Ovary (tissue), 7 donors: ENCODE measurements around the genes CDK13, UBE2D4 and NUDCD3.

- PRO-cap, 7 experiments = no peak in any of the 7 experiments
- RAMPAGE, long total RNA, 2 experiments = no peak in any of the 2 experiments
Measured at GRCh38 chr7:39690146-39690657, 66.8 kb downstream of the RALA start.

DNA sequence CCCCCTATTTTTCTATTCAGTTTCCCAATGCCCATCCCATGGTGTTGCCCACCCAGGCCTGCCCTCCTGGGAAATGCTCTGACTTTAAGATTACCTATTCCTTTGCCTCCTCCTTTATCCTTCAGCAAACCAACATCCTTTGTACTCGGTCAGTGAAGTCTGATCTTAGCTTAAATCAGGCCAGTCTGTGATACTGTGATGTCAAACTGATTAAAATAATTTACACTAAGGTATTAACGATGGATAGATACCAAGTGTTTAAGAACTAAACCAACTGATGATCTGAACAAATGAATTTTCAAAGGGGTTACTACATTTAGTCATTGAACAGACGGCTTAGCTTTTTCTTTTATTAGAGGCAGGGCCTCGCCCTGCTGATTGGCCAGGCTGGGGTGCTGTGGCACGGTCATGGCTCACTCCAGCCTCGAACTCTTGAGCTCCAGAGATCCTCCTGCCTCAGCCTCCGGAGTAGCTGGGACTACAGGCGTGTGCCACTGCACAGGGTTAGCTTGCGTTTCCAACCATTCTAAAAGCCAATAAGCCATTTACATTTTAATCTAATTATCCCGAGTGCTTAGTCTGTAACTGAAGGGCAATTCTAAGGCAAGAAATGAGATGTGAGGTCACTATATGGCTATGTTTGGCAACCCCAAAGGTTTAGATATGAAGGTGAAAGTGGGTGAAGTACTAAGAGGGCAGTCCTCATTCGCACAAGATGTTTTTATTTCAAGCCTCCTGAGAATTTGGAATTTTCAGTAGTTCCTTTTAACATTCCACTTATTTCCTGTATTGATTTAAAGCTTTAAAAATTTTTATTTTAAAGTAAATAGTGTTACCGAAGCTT, 1.7 kb upstream of the CDK13 start:
- PRO-cap, 7 experiments = no peak in any of the 7 experiments
- RAMPAGE, long total RNA, 2 experiments = no peak in any of the 2 experiments

GRCh38 chr7:39949970-39950425, at the start of gene CDK13:
TSS of gene CDK13 (plus strand) at chr7:39950256.
- PRO-cap, 7 experiments = peak in 6 of 7 experiments; most common plus-strand start chr7:39950362 (in 4); most common minus-strand start chr7:39950208 (in 4)
- RAMPAGE, long total RNA, 2 experiments = no peak in any of the 2 experiments

DNA sequence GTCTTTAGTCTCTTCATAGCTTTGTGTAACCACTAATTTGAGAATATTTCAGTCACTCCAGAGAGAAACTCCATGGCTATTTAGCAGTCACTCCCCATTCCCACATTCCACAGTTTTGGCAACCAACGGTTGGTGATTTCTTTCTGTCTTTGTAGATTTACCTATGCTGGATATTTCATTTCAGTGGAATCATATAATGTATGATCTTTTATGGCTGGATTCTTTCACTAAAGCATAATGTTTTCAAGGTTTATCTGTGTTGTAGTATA, 22.3 kb downstream of the CDK13 start:
- PRO-cap, 7 experiments = no peak in any of the 7 experiments
- RAMPAGE, long total RNA, 2 experiments = no peak in any of the 2 experiments

DNA sequence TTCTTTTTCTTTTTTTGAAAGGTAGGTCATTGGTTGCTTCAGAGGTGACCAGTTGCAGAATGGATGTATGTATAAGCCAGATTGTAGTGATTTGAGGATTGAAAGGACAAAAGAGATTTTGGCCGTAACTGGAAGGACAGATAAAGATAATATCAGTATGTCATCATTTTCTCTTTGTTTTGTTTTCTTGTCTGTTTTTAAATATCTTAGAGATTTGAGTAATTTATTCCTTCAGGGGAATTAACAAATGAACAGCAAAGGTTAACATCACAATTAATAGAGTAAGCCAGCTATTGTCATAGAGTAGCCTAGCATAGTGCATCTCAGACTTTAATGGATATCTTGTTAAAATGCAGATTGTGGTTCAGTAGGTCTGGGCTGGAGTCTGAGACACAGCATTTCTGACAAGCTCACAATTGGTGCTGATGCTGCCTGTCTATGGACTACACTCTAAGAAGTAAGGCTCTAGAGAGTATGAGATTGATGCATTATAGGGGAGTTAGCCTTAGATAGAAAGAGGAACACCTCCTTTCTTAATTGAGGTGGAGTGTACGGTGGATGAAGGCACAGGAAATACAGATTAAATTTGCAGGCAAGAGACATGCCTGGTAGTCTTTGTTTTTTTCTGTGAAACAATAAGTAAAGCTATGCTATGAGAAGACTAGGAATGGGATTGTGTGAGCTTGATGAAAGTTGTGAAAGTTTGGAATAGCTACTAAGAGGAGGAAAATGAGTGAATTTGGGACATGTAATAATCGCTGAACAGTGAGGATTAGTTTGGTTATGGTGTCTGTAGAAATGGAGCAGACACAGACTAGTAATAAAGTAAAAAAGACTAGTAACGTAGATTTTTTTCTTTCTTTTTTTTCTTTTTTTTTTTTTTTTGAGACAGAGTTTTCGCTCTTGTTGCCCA, 28.5 kb downstream of the CDK13 start:
- PRO-cap, 7 experiments = no peak in any of the 7 experiments
- RAMPAGE, long total RNA, 2 experiments = no peak in any of the 2 experiments

DNA sequence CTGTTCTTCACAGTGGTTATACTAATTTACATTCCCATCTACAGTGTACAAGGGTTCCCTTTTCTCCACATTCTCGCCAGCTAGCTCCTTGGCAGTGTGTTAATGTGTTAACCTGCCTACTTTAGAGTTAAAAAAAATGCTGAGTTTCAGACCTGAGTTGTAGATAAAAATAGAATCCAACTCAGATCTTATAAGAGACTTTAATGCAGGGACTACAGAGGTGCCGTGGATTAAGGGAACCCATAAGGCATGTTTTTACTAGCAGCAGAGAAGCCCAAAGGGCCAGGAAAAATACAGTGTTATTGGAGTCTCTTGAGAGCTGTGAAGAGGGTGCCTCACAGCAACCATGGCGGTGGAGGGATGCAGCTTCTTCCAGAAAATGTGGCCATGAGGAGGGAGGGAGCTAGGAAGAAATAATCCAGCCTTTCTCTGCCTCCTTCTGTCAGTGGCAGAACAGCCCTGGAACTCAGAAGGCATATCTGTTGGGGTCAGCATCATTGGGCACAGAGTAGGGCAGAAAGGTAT, 35.6 kb downstream of the CDK13 start:
- PRO-cap, 7 experiments = no peak in any of the 7 experiments
- RAMPAGE, long total RNA, 2 experiments = no peak in any of the 2 experiments

GRCh38 chr7:40909724-40910414, 775.1 kb downstream of the SUGCT start:
- PRO-cap, 7 experiments = no peak in any of the 7 experiments
- RAMPAGE, long total RNA, 2 experiments = no peak in any of the 2 experiments

GRCh38 chr7:41698341-41699238, 4.3 kb downstream of the INHBA start:
- PRO-cap, 7 experiments = no peak in any of the 7 experiments
- RAMPAGE, long total RNA, 2 experiments = no peak in any of the 2 experiments

- PRO-cap, 7 experiments = peak in 2 of 7 experiments; most common minus-strand start chr7:41971857 (in 2)
- RAMPAGE, long total RNA, 2 experiments = no peak in any of the 2 experiments
Measured at GRCh38 chr7:41971684-41972088, 265.3 kb downstream of the GLI3 start.

DNA sequence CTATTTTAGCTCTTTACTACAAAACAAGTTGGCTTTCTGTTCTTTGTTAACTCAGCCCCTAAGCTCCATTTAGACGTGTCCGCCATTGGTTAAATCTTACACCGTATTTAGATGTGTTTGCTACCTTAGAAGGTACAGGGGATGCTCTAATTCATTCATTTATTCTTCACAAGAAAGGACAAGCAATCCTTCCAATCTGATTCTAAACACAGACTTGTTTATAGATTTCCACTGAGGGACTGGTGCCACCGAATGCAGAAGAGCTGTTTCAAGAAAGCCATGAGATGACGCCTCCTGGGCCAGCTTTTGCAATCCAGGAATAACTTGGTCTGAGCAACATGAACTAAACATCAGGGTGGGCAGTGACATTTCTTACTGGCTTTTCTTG, 186.6 kb downstream of the GLI3 start:
- PRO-cap, 7 experiments = peak in 5 of 7 experiments; most common plus-strand start position 263 of the sequence (in 5)
- RAMPAGE, long total RNA, 2 experiments = no peak in any of the 2 experiments

- PRO-cap, 7 experiments = peak in 1 of 7 experiments; most common plus-strand start chr7:42237008 (in 1); most common minus-strand start chr7:42237007 (in 1)
- RAMPAGE, long total RNA, 2 experiments = no peak in any of the 2 experiments
Measured at GRCh38 chr7:42236976-42237115, 163 bp downstream of the GLI3 start.

DNA sequence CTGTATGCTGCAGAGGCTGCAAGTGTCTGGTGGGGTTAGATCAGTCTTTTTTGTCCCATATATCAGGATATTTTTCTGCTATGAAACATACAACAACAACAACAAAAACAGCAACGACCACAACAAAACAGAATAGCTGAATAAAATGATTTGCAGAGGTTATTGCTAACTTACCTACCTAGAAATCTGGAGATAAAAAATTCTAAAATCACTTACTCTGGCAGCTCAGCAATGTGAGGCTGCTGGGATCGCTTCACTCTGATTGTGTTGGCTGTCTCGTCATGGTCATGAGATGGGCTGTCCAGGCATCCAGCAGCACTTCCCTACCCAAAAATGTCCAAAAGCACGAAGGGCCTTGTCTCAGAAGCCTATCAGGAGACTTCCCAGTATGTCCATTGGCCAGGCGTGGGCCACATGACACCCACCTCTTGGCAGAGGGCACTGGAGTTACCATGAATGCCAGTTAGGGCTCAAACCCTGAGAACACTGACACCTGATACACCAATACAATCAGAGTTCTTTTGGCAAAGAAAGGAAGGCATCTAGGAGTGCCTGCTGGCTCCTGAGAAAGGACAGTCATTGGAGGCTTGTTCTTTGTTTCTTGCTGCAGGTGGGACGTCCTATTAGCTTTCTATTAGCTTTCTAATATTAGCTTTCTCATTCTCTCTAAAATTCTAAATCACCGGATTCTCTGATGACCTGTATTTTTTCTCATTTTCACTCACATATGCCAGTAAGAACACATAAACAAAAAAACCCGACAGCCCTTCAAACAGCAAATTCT, 27.0 kb upstream of the GLI3 start:
- PRO-cap, 7 experiments = no peak in any of the 7 experiments
- RAMPAGE, long total RNA, 2 experiments = no peak in any of the 2 experiments

DNA sequence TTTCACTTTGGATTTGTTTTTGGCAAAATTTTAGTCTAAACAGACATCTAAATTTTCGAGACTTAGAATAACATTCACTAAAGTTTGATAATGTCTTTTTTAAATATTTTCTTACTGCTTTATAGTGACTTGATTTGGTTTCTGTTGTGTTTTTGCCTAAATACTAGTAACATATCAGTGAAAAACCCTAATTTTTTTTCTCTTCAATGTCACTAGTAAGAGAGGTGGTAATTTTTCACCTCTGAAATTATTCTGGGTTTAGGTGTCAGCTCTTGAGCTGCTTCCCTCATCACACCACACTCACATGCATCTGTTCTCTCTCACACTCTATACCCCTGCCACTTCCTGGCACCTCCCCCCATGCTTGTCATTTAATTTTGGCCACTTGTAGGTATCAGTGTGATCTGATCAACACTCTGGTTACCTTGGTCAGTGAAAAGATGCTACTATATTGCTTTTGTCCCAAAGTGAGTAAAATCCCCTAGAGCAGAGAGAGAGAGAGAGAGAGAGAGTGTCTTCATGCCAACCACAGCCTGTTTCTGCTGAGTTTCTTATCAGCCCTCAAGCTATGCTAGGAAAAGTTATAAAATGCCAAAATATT, 42.5 kb downstream of the STK17A start:
- PRO-cap, 7 experiments = no peak in any of the 7 experiments
- RAMPAGE, long total RNA, 2 experiments = no peak in any of the 2 experiments

DNA sequence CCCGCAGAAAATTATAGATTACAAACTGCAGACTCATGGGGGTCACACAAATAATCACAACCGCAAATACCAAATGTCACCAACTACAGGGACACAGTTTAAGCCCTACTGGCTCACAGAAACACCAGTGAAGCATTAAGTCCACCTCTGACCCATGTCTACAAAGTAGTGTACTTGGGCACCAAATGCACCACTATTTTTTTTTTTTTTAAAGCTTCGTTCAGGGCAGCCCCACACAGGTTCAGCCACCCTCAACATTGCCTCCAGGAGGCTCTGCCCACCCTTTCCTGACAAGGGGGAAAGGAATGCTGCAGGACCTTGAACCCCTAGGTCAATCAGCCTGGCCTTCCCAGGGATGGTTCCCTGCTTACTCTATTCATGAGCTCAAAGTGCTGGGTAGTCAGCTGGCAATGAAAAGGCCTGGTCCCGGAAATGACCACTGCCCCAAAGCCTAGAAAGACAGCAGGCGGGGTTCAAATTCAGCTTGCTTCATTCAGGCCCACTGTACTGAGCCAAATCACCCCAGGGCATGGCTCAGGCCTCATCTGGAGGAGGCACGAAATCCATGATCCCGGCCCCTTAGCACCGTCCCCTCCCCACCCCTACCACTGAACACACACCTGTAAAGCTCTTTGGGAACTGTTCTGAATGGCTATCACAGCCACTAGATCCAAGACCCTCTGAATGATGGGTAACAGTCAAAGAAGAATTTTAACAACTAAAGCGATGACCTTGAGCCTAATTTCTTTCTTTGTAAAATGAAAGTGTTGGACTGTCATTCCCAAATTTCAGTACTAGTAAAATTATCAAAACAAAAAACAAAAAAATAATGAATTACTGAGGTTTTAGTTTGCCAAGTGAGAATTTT, 1.2 kb downstream of the URGCP start:
- PRO-cap, 7 experiments = peak in 1 of 7 experiments; most common minus-strand start position 679 of the sequence (in 1)
- RAMPAGE, long total RNA, 2 experiments = no peak in any of the 2 experiments

GRCh38 chr7:43925876-43926975, at the start of gene UBE2D4:
TSS of gene UBE2D4 (plus strand) at chr7:43926436.
- PRO-cap, 7 experiments = peak in 7 of 7 experiments; most common plus-strand start chr7:43926785 (in 6); most common minus-strand start chr7:43926701 (in 7)
- RAMPAGE, long total RNA, 2 experiments = start-site peak on the minus strand in 1 of 2 experiments, at chr7:43926375-43926384 at its widest, 21 reads per replicate

DNA sequence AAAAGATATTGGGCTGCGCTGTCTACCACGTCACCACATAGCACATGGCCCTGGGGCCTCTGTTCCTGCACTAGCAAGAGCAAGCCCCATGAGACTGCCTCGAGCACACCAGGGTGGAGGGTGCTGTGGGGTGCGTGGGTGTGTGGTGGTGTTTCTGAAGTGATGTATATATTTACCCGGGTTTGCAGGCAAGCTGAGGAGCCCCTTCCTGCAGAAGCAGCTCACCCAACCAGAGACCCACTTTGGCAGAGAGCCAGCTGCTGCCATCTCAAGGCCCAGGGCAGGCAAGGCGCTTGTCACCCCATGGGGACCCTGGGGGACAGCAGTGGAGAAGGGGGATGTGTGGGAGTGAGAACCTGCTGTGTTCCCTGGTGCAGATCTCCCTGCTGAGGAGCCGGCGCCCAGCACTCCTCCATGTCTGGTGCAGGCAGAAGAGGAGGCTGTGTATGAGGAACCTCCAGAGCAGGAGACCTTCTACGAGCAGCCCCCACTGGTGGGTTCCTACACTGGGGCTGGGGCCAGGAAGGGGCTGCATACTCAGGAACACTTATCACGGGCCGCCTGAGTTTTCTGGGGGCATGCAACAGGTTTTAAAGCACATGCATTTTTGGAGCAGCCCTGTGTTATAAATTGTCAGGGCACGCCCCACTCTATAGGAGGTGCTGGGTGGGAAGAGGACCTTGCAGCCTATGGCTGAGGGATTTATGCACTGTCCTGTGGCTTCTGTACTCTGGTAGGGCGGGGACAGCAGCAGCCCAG, 6.0 kb downstream of the PGAM2 start:
- PRO-cap, 7 experiments = no peak in any of the 7 experiments
- RAMPAGE, long total RNA, 2 experiments = no peak in any of the 2 experiments

- PRO-cap, 7 experiments = no peak in any of the 7 experiments
- RAMPAGE, long total RNA, 2 experiments = no peak in any of the 2 experiments
Measured at GRCh38 chr7:44157293-44157639, 16.1 kb upstream of the MYL7 start.

GRCh38 chr7:44213153-44214074, 12.6 kb downstream of the YKT6 start:
- PRO-cap, 7 experiments = no peak in any of the 7 experiments
- RAMPAGE, long total RNA, 2 experiments = no peak in any of the 2 experiments

GRCh38 chr7:44486575-44486985, 3.9 kb downstream of the NUDCD3 start:
- PRO-cap, 7 experiments = no peak in any of the 7 experiments
- RAMPAGE, long total RNA, 2 experiments = no peak in any of the 2 experiments

GRCh38 chr7:44490282-44491180, at the start of gene NUDCD3:
TSS of gene NUDCD3 (minus strand) at chr7:44490658.
- PRO-cap, 7 experiments = peak in 7 of 7 experiments; most common plus-strand start chr7:44490956 (in 3); most common minus-strand start chr7:44490658 (in 6)
- RAMPAGE, long total RNA, 2 experiments = start-site peak on the minus strand in 2 of 2 experiments, at chr7:44490486-44490645 at its widest, 1,148 to 1,816 reads per replicate